Adrenal gland (tissue), 7 donors: ENCODE data around the genes LDB1, NOLC1 and MFSD13A.

GRCh38 chr10:101228136-101228603 is 1.1 kb downstream of the LBX1 start:
- PRO-cap, 3 experiments, result no peak in any of the 3 experiments
- RAMPAGE, long total RNA, 4 experiments, result no peak in any of the 4 experiments
- RRBS, result 36% methylated on average over 7 of the region's 33 CpGs

- PRO-cap, 3 experiments, result no peak in any of the 3 experiments
- RAMPAGE, long total RNA, 4 experiments, result no peak in any of the 4 experiments
- RRBS, result no CpG with 5 or more reads among the region's 2 CpGs
Observed at GRCh38 chr10:101521544-101521976, 66.5 kb downstream of the POLL start.

GRCh38 chr10:101676306-101676569 is 18.7 kb downstream of the FBXW4 start:
- PRO-cap, 3 experiments, result no peak in any of the 3 experiments
- RAMPAGE, long total RNA, 4 experiments, result start-site peak on the minus strand in 1 of 4 experiments, at chr10:101676352-101676445 at its widest, 17 reads per replicate
- RRBS, result no CpG with 5 or more reads among the region's 3 CpGs

GRCh38 chr10:101781918-101782677 is 1.1 kb downstream of the NPM3 start:
- PRO-cap, 3 experiments, result no peak in any of the 3 experiments
- RAMPAGE, long total RNA, 4 experiments, result no peak in any of the 4 experiments
- RRBS, result no CpG with 5 or more reads among the region's 15 CpGs

GRCh38 chr10:102119313-102120040 is 691 bp downstream of the LDB1 start:
- PRO-cap, 3 experiments, result peak in 3 of 3 experiments; most common plus-strand start chr10:102119889 (in 3); most common minus-strand start chr10:102119649 (in 2)
- RAMPAGE, long total RNA, 4 experiments, result no peak in any of the 4 experiments
- RRBS, result no CpG with 5 or more reads among the region's 16 CpGs

DNA sequence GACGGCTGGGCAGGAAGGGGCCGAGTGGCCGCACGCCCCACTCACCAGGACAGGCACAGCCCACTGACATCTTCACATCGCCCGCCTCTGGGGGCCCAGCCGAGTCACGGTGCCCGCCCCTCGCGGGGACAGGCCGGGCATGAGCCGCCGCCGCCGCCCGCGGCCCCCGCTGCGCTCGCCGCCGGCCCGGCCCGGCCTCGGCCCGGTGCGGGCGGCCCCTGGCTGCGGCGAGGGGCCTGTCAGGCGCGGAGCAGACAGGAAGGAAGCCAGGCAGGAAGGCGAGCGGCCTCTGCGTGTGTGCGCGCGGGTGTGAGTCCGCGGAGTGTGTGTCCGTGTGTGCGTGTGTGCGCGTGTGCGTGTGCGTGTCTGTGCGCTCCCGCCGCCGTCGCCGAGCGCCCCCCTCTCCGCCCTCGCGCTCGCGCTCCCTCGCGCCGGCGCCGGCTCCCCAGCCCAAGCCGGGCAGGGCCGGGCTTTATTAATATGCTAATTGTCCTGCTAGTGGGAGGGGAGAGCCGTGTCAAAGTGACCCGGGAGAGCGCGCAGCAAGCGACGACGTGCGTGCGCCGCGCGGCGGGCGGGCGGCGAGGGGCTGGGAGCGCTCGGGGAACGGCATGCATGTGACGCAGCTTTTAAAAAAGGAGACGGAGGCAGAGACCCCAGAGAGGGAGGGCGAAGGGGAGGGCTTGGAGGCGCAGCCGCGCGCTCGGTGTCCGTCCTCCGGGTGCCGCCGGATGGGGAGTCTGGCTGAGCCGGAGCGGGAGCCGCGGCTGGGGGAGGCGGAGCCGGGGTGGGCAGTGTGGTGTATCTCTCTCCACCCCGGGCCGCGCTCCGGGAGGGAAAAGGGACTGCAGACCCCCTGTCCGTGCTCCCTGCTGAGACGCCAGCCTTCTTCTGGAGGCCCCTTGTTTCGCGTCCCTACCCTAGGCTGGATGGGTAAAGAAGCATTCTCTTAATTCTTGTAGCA is at the start of gene LDB1:
LDB1 (minus strand) TSS at position 328 of the 964 bp plus-strand sequence.
- PRO-cap, 3 experiments, result peak in 3 of 3 experiments; most common plus-strand start position 549 of the sequence (in 3); most common minus-strand start position 454 of the sequence (in 2)
- RAMPAGE, long total RNA, 4 experiments, result start-site peak on the plus strand in 2 of 4 experiments, centred at positions 530 to 715 of the sequence, 5 to 12 reads per replicate; start-site peak on the minus strand in 1 of 4 experiments, centred at position 429 of the sequence, 9 reads per replicate
- RRBS, result 1% methylated on average over 15 of the region's 111 CpGs

- PRO-cap, 3 experiments, result peak in 3 of 3 experiments; most common plus-strand start chr10:102152389 (in 3); most common minus-strand start chr10:102152031 (in 2)
- RAMPAGE, long total RNA, 4 experiments, result start-site peak on the plus strand in 3 of 4 experiments, at chr10:102152333-102152413 at its widest, 210 to 329 reads per replicate
- RRBS, result 0% methylated on average over 8 of the region's 79 CpGs
Observed at GRCh38 chr10:102151833-102153103, at the start of gene NOLC1. Gene NOLC1 (plus strand): TSS chr10:102152389.

GRCh38 chr10:102282910-102283455 is 37.7 kb downstream of the GBF1 start:
- PRO-cap, 3 experiments, result no peak in any of the 3 experiments
- RAMPAGE, long total RNA, 4 experiments, result no peak in any of the 4 experiments
- RRBS, result no CpG with 5 or more reads among the region's 3 CpGs

- PRO-cap, 3 experiments, result peak in 1 of 3 experiments; most common plus-strand start chr10:102408294 (in 1)
- RAMPAGE, long total RNA, 4 experiments, result no peak in any of the 4 experiments
- RRBS, result no CpG with 5 or more reads among the region's 18 CpGs
Observed at GRCh38 chr10:102407743-102408683, 10.6 kb downstream of the PSD start.

GRCh38 chr10:102422626-102423112 is 2.0 kb downstream of the FBXL15 start:
- PRO-cap, 3 experiments, result peak in 2 of 3 experiments; most common plus-strand start chr10:102422879 (in 1); most common minus-strand start chr10:102422809 (in 1)
- RAMPAGE, long total RNA, 4 experiments, result start-site peak on the plus strand in 1 of 4 experiments, at chr10:102422820-102422955 at its widest, 10 reads per replicate
- RRBS, result no CpG with 5 or more reads among the region's 27 CpGs

GRCh38 chr10:102460483-102461632 is at the start of gene MFSD13A:
Gene MFSD13A (plus strand): TSS chr10:102461395.
- PRO-cap, 3 experiments, result peak in 3 of 3 experiments; most common plus-strand start chr10:102461453 (in 3); most common minus-strand start chr10:102461265 (in 1)
- RAMPAGE, long total RNA, 4 experiments, result start-site peak on the plus strand in 3 of 4 experiments, at chr10:102461394-102461429 at its widest, 29 to 78 reads per replicate
- RRBS, result 3% methylated on average over 7 of the region's 55 CpGs

- PRO-cap, 3 experiments, result no peak in any of the 3 experiments
- RAMPAGE, long total RNA, 4 experiments, result no peak in any of the 4 experiments
- RRBS, result no CpG with 5 or more reads among the region's 17 CpGs
Observed at GRCh38 chr10:102470478-102470967, 9.3 kb downstream of the MFSD13A start.

- PRO-cap, 3 experiments, result no peak in any of the 3 experiments
- RAMPAGE, long total RNA, 4 experiments, result no peak in any of the 4 experiments
- RRBS, result no CpG with 5 or more reads among the region's 4 CpGs
Observed at GRCh38 chr10:102492833-102493575, 9.5 kb downstream of the ACTR1A start.

GRCh38 chr10:102501624-102502163 is 818 bp downstream of the ACTR1A start:
- PRO-cap, 3 experiments, result peak in 3 of 3 experiments; most common minus-strand start chr10:102502048 (in 3)
- RAMPAGE, long total RNA, 4 experiments, result no peak in any of the 4 experiments
- RRBS, result 1% methylated on average over 5 of the region's 28 CpGs

- PRO-cap, 3 experiments, result no peak in any of the 3 experiments
- RAMPAGE, long total RNA, 4 experiments, result no peak in any of the 4 experiments
- RRBS, result no CpG with 5 or more reads among the region's 11 CpGs
Observed at GRCh38 chr10:102593129-102594115, 50.9 kb upstream of the TRIM8 start.

DNA sequence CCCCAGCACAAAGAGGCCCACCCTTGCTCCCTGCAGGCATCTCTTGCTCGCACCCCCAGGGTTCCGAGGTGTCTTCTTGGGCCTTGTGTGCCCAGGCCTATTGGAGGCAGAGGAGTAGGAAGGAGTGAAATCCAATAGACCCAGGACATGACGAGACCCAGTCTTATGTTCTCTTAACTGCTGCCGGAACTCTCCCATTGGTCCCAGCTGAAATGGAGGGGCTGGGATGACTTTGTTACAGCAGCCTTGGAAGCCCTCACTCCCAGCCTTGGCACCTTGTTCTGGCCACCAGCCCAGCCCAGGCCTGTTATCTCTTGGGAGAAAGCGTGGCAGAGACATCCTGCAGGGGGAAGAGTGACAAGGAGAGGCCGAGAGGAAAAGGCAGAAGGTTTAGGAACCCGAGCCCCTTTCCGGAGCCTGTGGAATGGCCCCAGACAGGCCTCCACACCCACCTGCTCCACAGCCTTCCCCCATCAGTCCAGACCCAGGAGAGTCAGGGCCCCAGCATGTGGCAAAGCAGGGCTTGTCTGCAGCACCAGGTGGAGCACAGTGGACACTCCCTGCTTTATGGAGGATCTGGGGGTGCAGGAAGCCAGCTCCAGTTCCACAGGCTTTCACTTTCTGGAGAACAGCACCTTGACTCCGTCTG is 24.2 kb upstream of the TRIM8 start:
- PRO-cap, 3 experiments, result peak in 1 of 3 experiments; most common plus-strand start position 476 of the sequence (in 1)
- RAMPAGE, long total RNA, 4 experiments, result no peak in any of the 4 experiments
- RRBS, result no CpG with 5 or more reads among the region's 9 CpGs

GRCh38 chr10:102633158-102633798 is 11.0 kb upstream of the TRIM8 start:
- PRO-cap, 3 experiments, result no peak in any of the 3 experiments
- RAMPAGE, long total RNA, 4 experiments, result no peak in any of the 4 experiments
- RRBS, result no CpG with 5 or more reads among the region's 9 CpGs

GRCh38 chr10:102642241-102642633 is 2.0 kb upstream of the TRIM8 start:
- PRO-cap, 3 experiments, result peak in 3 of 3 experiments; most common plus-strand start chr10:102642339 (in 3); most common minus-strand start chr10:102642572 (in 1)
- RAMPAGE, long total RNA, 4 experiments, result no peak in any of the 4 experiments
- RRBS, result 2% methylated on average over 29 of the region's 41 CpGs

GRCh38 chr10:102648298-102648824 is 4.1 kb downstream of the TRIM8 start:
- PRO-cap, 3 experiments, result no peak in any of the 3 experiments
- RAMPAGE, long total RNA, 4 experiments, result no peak in any of the 4 experiments
- RRBS, result no CpG with 5 or more reads among the region's 9 CpGs

DNA sequence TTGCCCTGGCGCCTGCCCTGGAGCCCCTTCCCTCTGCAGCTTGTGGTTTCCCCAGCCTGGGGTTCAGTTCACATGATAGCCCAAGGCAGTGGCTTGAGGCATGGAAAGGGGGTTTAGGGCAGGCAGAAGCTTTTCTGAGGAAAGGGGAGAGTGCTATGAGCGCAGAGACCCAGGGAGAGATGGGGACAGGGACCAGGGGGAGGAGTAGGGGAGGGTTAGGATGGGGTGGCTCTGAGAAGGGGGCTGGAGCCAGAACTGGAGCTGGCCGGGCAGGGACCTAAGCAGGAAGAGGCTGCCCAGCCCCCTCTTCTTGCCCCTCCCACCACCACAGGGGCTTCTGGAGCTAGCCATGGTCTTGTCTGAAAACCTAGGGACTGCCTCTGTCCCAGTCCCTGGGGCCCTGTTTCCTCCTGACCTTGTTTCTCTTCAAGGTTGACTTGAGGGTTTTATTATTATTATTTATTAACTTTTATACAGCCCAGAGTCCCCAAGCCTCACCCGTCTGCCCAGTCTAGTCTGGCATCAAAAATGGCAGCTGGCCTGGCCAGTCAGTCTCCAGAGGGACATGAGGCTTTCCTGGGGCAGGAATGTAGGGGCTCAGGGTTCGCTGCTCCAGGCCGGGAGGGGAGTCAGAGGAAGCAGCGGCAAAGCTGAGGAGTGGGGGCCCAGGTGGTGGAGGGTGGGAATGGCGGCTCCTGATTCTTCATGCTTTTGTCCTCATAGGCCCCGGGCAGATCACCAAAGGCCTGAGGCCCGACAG is 5.6 kb downstream of the TRIM8 start:
- PRO-cap, 3 experiments, result no peak in any of the 3 experiments
- RAMPAGE, long total RNA, 4 experiments, result no peak in any of the 4 experiments
- RRBS, result 33% methylated on average over 1 of the region's 10 CpGs